Daoy (cell line): ENCODE results near the genes PANK3, FOXI1 and STK10.

DNA sequence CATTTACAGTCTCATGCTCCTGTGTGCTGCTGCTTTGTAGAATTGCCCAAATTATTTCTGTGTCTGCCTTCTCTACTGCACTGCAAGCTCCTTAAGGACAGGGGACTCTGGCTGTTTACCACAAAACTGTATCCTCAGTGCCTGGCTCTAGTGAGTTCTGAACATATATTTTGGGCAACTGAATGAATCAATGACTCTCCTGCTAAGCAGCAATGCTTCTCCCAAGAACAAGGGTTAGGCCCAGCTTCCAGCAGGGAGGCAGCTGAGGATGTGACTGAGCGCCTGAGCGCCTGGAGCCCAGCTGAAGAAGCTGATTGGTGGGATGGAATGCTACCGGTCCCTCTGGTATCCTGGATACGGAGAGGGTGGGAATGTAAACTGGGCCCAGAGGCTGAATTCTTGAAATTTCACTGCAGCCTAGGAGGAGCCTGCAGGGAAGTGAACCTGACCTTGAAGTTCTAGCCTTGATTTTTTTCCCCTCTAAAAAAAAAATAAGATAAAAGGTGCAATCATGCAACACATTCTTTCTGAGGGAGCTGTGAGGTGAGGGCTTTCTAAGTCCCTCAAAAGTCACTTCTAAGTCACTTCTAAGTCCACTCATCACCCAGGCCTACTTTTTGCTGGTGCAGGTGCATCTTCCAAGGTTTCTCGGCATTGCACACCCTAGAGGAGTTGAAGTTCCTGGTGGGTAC is 43.3 kb downstream of the WWC1 start:
- RAMPAGE, long total RNA = no peak

DNA sequence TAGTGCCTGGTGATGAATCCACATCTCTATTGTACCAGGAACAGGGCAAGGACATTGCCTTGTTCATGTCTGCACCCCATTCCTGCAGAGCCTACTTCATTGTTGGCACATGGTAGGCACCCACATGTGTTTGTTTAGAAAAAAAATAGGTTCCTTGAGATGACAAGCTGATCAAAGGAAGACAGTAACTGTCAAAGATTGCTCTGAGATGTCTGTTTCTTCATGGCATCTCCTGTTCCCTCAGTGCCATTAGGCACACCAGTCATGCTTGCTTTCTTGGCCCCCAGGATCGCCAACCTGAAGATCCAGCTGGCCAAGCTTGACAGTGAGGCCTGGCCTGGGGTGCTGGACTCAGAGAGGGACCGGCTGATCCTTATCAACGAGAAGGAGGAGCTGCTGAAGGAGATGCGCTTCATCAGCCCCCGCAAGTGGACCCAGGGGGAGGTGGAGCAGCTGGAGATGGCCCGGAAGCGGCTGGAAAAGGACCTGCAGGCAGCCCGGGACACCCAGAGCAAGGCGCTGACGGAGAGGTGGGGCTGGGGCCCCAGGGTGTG is 72.1 kb upstream of the RARS1 start:
- RAMPAGE, long total RNA = no peak

DNA sequence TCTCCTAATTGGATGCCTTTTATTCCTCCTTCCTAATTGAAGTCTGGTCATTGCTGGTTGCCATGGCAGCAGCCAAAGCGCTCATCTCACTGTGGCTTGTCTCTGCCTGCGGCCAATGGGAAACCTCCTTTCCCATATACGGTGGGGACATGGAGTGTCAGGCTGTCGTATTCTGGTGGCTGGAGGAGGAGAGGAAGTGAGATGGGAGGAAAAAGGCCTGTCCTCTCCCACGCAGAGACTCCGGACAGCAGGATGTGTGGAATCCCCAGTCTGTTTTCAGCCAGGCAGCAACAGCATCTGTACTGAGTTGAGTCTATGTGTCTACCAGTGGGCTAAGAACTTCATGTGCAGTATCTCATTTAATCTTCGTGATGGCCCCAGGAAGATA is 52.1 kb upstream of the RARS1 start:
- RAMPAGE, long total RNA = no peak

GRCh38 chr5:168578591-168579654 is at the start of gene PANK3:
TSS of gene PANK3 (minus strand) at chr5:168579368.
- RAMPAGE, long total RNA = no peak

DNA sequence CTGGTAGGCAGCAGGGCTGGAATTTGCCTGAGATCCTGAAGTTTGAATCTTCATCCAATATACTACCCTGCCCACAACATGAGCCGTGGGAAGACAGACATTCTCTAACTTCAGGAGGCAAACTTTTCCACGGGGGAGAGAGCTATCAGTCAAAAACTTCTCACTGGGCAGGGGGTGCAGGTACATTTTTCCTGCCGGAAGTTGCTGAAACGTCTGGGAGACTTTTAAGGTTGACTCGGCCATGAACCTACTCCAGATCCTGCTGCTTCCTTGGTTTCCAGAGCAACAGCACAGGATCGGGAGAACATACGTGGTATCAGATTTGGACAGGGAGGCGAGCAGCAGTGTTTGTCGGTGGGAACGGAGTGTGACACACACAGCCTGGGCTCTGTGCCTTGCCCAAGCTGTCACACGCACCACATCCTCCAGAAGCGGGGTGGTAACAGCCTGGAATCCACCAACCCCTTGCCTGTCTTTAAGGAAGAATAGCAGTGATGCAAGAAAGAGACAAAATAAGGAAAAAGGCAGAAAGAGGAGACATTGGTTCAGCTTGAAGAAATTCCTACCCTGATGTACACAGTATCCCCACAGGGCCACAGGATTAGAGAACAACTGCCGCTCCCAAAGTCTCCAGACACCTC is 276.5 kb downstream of the SLIT3 start:
- RAMPAGE, long total RNA = no peak

- RAMPAGE, long total RNA = no peak
These were observed 206.3 kb downstream of the SLIT3 start for GRCh38 chr5:169094566-169095153.

DNA sequence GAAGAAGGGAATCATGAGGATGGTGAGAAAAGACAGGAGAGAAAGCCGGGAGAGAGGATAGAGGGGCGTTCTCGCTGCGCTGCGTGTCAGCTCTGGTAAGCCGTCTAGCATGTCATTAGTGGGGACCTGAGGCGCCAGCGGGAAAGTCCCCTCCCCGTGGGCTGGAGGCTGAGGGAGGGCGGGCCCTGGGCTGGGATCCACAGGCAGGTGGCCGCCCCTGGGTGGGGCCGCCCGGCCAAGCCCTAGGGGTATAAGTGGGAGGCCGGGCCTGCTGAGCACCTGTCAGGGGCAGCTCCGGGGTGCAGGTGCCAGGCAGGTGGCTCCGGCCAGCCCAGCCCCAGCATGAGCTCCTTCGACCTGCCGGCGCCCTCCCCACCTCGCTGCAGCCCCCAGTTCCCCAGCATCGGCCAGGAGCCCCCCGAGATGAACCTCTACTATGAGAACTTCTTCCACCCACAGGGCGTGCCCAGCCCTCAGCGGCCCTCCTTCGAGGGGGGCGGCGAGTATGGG is at the start of gene FOXI1:
TSS of gene FOXI1 (plus strand) at position 282 of the 510 bp plus-strand sequence.
- RAMPAGE, long total RNA = no peak

DNA sequence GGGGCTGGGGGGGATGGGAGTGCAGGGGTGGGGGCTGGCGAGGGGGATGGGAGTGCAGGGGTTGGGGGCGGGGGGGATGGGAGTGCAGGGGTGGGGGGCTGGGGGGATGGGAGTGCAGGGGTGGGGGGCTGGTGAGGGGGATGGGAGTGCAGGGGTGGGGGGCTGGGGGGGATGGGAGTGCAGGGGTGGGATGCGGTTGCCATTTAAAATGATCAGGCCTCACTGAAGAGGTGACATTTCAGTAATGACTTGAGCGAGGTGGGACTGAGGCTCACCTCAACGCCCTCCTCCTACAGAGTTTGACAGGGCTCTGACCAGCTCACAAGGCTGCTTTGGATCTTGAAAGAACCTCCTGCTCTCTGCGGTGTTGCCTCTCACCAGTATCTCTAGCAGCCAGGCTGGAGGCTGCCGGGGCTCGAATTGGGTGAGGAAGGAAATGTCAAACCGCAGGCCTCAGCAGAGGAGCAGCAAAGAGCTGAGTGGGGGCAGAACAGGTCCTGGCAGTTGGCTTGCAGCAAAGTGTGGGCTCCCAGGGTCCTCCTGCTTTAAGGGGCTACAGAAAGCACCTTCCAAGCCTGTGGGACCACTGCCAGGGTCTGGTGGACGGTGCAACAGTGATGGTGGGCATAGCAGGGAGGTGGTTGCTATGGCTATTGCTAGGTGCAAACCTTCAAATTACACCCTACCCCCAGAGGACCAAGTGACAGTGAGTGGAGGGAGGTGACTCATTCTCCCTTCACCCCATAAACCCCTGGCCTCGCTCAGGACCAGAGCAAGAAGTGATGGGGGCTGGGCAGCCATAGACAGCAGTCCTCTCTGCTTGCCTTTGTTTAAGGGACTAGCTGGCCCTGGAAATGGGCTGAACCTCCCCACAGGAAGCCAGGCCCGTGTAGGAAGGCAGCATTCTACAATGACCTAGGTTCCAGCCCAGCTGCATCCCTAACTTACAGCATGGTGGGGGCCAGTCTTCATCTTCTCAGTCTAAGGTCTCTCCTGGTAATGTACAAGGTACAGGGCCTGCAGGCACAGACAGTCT is 18.9 kb downstream of the LCP2 start:
- RAMPAGE, long total RNA = no peak

- RAMPAGE, long total RNA = no peak
These were observed 12.7 kb upstream of the LCP2 start for GRCh38 chr5:170310282-170310748.

DNA sequence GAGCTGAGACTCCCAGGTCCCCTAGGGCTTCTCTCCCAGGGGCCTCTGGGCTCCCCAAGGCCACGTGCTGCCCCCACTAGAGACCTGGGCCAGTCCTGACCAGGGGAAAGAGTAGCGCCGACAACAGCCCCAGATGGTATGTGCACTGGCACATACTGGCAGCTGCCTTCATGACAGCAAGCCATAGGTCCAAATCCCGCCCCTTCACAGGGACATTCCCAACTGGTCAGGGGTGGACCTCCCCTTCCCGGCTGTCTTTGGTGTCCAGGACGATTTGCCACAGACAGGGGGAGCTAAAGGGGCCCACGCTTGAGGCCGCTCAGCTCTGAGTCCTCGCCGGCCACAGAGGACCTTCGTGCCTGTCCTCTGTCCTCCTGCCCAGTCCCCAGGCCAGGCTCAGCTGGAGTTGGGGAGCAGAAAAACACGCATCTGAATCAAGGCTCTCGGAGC is 127.9 kb downstream of the KCNIP1 start:
- RAMPAGE, long total RNA = no peak

DNA sequence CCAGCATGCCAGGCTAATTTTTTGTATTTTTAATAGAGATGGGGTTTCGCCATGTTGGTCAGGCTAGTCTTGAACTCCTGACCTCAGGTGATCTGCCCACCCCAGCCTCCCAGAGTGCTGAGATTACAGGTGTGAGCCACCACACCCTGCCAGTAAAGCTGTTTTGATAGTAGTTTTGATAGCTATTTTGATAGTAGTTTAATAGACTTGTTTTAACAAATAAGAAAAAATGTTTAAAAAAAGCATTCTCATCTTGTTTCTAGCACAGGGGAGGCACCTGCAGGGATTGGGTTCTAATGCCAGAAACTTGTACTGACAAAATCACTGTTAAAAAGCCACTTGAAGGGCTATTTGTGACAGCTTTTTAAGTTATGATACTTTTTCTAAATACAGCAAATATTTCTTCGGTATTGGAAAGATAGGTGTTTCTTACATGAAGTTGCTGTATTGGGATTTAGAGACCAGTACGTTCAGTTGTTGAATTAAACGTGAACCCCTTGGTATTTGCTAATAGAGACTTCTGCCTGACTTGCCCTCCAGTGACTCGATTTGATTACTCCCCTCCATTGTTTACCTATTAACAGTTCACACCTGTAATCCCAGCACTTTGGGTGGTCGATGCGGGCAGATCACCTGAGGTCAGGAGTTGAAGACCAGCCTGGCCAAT is 8.6 kb downstream of the NPM1 start:
- RAMPAGE, long total RNA = no peak

DNA sequence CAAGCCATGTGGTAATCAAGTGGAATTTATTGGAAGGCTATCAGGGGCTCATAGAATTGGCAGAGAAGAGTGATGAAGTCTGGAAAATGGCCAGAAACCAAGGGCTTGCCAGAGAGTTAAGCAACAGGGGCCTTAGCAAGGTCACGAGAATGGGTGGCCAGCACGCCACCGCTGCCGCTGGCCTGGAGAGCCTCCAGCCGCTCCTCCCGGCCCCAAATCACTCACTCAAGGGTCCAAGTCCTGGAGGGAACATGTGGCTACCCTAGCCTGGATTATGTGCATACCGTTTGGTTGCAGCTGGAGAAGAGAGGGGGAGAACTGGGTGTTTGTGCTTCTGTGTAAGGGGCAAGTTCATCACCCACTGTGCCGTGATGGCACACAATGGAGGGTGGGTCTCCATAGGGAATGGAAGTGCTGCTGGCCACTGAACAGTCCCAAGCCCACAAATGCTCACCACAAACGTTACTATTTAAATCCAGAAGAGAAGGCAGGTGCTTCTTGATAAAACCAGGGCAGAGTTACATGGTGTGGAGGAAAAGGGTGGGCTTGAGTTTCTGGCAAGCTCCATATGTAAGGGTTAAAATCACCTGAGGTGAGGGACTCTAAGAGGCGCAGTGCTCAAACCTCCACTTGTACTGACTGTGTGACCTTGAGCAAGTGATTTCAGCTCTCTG is 47.9 kb upstream of the SMIM23 start:
- RAMPAGE, long total RNA = no peak

DNA sequence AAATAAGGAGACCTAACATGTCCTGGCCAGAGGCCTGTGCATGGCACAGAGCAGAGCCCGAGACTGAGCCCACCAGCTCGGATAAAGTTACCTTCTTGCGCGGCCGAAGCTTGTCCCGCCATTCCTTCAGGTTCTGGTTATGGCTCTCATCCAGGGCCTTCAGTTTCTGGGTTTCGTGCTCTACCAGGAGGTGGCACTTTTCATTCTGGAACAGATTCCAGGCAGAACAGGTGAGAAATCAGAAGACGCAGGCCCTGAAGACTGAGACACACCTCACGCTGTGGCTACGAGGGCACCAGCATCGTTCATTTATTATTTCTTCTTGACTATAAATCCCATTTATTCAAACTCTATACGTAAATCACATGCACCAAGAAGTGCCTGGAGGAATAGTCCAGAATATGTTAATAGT is 46.4 kb upstream of the FBXW11 start:
- RAMPAGE, long total RNA = no peak

GRCh38 chr5:172059354-172059986 is 53.0 kb upstream of the FBXW11 start:
- RAMPAGE, long total RNA = no peak

DNA sequence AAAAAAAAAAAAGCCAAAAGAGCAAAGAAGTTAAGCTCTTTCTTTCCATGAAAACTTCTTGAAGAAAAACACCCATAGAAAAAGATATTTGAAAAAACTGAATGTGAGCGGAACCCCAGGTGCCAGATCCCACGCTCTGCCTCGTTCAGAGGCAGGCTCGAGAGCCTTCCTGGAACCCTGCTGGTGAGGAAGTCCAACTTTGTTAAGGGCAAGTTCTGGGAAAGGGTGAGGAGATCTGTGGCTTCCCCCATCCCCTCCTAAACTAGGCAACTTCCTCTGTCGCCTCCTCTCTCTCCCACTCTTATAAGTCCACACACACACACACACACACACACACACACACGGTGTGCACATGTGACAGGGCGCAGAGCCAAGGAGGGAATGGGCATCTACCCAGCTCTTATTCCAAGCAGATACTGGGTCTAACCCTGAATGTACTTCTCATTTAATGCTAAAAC is 72.2 kb upstream of the FBXW11 start:
- RAMPAGE, long total RNA = no peak

DNA sequence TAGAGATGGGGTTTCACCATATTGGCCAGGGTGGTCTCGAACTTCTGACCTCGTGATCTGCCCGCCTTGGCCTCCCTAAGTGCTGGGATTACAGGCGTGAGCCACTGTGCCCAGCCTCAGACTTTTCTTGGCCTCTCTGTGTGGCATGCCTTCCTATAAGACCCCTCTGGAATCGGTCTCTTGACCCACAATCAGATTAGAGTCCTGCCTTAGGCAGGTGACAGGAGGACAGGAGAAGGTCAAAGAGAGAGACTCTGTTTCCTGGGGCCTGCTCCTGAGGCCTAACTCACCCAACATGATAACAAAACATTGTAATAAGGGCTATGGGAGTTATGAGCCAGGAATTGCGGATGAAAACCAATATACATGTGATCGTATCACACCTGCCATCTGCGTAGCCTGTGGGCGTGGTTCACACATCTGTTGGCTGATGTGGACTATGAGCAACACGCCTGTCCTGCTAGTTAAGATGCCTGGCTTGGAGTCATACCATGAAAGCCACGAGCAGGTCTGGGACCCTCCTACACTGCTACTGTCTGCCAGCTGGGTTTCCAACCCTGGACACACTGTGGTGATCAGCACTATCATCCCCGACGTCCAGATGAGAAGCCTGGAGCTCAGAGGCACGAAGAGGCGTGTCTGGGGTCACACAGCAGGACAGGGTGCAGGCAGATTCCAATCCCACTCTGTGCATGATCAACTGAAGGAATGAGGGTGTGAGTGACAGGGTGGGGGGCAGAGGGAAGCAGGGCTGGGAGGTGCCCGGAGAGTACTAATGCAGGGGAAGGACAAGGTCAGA is 40.2 kb downstream of the STK10 start:
- RAMPAGE, long total RNA = no peak

GRCh38 chr5:172162647-172163237 is 25.3 kb downstream of the STK10 start:
- RAMPAGE, long total RNA = no peak

- RAMPAGE, long total RNA = no peak
These were observed 7.1 kb downstream of the STK10 start for GRCh38 chr5:172180845-172181408.

DNA sequence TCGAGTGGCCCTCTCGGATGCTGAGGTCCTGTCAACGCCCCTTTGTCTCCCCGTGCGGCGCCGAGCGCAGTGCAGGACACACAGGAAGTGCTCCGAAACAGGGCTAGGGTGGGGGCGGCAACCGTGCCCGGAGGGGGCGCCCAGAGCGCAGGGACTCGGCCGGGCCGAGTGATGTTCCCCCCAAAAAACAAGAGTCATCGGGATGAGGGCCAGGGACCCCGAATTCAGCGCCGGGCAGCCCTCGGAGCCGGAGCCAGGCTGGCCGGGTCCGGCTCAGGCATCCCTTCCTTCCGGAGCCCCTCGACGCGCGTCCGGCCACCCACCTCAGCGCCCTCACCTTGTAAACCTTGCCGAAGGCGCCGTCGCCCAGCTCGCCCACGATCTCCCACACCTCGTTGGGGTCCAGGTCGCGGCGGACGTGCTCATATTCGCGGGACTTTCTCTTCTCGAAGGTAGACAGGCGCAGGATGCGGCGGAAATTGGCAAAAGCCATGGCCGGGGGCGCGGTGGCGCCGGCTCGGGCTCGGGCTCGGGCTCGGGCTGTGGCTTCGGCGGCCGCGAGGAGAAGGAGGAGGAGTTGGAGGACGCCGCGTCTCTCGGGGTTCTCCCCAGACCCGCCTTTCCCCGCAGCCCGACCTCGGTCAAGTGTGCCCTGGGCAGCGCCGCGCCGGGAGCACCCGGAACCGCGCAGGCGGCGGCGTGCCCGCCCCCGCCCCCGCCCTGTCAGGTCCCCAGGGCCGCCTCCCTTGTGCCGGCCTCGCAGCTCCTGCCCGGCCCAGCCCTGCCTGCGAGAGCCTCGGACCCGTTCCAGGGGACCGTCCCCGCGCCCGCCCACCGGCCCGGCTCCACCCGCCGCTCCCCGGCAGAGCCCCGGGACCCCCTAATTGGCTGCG is at the start of gene STK10:
TSS of gene STK10 (minus strand) at position 675 of the 893 bp plus-strand sequence.
- RAMPAGE, long total RNA = no peak

- RAMPAGE, long total RNA = no peak
These were observed 50.5 kb upstream of the UBTD2 start for GRCh38 chr5:172333806-172334717.